ENCODE measurements around a stretch of chr2.

DNA sequence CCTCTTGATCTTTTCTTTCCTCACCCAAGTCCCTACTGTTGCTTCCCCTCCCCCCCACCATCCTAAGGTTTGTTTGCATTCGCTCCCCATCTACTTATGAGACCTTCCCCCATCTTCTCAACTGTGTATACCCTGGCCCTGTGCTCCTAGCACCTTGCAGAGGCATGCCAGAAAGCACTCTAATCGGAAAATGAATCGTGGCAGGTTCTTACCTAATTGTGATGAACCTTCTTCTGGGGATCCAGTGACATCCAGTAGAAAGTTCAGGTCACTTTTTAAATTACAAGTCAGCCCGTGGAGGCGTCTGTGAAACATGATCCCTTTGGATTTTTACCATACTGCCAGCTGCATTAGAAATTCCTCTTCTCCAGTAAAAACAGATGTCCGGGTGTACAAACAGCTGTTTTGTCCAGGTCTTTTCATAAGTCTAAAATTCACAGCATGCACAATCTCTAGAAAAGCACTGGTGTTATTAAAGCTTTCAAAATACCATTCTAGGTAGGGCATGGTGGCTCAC lies 795 bp upstream of the ATL2 start:
- RAMPAGE, long total RNA, result no peak
- RRBS, result no CpG with 5 or more reads among the region's 6 CpGs

GRCh38 chr2:38406400-38407620 lies 29.7 kb upstream of the ATL2 start:
- RAMPAGE, long total RNA, result no peak
- RRBS, result no CpG with 5 or more reads among the region's 13 CpGs

GRCh38 chr2:38443242-38443733 lies 66.2 kb upstream of the ATL2 start:
- RAMPAGE, long total RNA, result no peak
- RRBS, result no CpG with 5 or more reads among the region's 5 CpGs

- RAMPAGE, long total RNA, result no peak
- RRBS, result no CpG with 5 or more reads among the region's 3 CpGs
These were observed 94.1 kb downstream of the HNRNPLL start for GRCh38 chr2:38508674-38508969.

DNA sequence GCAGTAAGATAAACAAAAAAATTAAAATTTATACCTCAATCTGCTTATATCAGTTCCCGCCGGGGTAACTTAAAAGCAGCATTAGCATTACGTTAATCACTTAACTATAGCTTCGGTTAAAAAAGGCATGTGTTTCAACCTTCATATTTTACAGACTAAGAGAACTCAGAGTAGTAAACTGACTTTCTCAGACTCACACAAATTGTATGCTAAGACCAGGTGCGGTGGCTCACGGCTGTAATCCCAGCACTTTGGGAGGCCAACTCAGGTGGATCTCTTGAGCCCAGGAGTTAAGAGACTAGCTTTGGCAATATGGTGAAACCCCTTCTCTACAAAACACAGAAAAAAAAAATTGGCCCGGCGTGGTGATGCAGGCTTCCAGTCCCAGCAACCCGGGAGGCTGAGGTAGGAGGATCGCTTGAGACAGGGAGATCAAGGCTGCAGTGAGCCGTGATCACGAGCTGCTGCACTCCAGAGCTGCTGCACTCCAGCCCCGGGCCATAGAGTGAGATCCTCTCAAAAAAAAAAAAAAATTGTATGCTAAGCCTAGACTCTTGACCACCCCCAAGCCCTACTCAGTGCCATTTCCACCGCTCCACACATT lies 2.4 kb downstream of the HNRNPLL start:
- RAMPAGE, long total RNA, result no peak
- RRBS, result no CpG with 5 or more reads among the region's 14 CpGs

- RAMPAGE, long total RNA, result no peak
- RRBS, result no CpG with 5 or more reads among the region's 5 CpGs
These were observed 16.8 kb downstream of the GALM start for GRCh38 chr2:38682765-38682978.

- RAMPAGE, long total RNA, result no peak
- RRBS, result no CpG with 5 or more reads among the region's 6 CpGs
These were observed 27.0 kb downstream of the GALM start for GRCh38 chr2:38692911-38693321.

DNA sequence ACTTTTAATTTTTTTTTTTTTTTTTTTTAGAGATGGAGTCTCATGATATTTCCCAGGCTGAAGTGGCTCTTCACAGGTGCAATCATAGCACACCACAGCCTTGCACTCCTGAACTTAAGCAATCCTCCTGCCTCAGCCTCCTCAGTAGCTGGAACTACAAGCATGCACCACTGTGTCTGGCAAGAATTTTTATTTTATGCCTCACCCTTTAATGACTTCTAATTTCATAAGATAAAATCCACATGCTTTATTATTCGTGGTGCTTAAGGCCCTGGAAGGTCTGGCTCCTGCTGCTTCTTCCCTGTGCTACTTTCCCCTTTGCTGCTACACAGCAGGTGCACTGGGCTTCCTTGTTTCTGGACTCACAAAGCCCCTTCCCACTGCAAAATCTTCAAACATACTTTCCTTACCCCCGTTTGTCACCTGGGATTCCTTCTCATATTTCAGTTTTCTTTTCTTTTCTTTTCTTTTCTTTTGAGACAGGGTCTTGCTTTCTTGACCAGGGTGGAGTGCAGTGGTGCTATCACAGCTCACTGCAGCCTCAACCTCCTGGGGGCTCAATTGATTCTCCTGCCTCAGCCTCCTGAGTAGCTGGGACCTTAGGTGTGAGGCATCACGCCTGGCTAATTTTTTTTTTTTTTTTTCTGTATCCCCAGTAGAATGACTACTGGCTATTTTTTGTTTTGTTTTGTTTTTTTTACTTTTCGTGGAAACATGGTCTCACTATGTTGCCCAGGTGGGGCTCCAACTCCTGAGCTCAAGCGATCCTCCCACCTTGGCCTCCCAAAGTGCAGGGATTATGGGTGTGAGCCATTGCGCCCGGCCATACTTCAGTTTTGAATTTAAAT lies 22.9 kb downstream of the DHX57 start:
- RAMPAGE, long total RNA, result no peak
- RRBS, result no CpG with 5 or more reads among the region's 7 CpGs

- RAMPAGE, long total RNA, result no peak
- RRBS, result no CpG with 5 or more reads among the region's 2 CpGs
These were observed 27.8 kb upstream of the MAP4K3 start for GRCh38 chr2:39464773-39465409.

DNA sequence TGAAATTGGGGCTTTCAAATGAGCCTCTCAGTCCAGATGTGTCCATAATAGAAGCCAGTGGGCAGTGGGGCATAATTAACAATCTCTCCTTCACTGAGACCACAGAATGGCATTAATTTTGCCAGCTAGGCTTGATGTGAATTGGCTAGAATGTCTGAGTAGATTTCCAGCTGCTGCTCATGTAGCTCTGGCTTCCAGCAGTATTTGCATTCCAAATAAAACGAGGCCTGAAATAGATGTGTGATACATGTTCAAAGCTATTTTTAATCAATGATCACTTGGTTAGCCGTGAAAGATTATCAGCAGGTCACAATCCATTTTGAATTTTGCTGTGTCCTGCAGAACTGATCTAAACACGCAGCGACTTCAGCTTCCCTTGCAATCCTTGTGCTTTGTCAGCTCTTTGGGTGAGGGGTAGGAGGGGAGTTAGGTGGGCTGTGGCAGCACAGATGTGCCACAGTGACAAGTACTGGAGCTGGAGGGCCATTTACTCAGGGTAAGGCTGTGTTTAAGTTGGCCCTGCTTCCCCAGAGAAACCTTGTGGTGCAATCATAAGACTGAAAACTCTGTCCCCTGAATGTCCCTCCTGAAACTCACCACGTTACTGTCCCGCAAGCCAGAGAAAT lies 56.9 kb upstream of the TMEM178A start:
- RAMPAGE, long total RNA, result no peak
- RRBS, result no CpG with 5 or more reads among the region's 6 CpGs

- RAMPAGE, long total RNA, result no peak
- RRBS, result 7% methylated on average over 3 of the region's 42 CpGs
These were observed 580 bp upstream of the TMEM178A start for GRCh38 chr2:39664899-39665774.

DNA sequence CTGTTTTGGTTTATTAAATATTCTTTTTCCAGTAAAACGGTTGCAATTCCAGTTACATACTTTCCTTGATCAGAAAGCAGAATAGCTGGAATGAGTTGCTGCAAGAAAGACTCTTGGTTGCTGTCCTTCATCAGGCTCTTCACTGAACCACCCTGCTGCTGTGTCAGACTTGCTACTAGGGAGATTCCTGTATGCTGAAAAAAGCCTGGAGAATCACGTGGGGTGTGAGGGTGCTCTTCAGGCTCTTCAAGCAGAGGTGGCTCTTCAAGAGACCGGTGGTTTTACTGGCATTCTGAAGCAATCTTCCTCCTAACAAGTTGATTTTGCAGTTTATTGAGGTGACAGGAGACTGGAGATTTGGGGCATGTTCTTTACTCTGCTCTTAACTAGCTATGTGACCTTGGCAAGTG lies 14.0 kb downstream of the TMEM178A start:
- RAMPAGE, long total RNA, result no peak
- RRBS, result no CpG with 5 or more reads among the region's 3 CpGs

DNA sequence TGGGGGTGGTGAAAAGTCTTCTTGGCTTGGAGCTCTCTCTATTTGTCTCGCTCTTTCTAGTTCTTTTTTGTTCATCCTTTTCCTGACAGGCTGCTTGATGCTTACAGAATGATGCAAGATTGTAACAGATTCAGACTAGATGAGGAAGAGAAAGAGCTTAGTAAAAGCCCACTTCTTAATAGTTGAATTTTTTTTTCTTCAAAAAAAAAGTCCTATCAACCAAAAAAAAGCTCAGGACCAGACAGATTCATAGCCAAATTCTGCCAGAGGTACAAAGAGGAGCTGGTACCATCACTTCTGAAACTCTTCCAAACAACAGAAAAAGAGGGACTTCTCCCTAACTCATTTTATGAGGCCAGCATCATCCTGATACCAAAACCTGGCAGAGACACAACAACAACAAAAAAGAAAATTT lies 231.2 kb downstream of the SLC8A1 start:
- RAMPAGE, long total RNA, result no peak
- RRBS, result no CpG with 5 or more reads among the region's 1 CpG

DNA sequence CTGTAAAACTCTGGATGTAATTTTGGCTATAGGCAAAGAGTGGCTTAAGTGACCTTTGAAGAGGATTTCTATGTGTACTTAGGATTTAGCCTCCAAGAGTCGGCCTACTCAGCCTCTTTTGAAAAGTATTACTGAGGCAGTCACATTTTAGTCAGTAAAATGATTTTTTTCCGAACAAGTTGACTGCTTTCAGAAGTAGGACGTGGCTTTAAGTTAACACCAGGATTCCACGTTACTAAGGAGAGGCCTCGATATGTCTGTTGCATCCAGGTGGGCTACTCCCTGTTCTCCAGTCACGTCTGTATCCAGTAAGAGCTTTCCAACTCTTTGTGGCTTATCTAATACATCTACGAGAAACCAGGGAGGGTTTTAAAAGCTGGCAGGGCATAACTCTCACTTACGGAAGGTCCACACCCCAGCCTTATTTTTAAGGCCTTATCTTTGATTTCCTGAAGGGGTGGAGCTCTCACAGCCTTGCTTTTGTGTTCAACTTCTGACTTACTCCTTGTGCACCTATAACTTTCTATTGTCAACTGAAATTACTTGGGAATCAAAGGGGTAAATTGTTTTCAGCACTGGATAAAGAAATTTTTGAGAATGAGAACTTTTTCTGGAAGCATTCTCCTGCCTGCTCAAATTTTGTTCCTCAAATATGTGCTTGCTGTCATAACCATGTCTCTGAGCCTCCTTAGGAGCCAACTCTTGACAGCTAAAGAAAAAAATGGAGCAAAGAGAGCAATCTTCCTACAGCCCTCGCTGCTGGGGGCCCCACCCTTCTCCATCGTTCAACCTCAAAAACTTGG lies 99.1 kb downstream of the SLC8A1 start:
- RAMPAGE, long total RNA, result no peak
- RRBS, result no CpG with 5 or more reads among the region's 10 CpGs

DNA sequence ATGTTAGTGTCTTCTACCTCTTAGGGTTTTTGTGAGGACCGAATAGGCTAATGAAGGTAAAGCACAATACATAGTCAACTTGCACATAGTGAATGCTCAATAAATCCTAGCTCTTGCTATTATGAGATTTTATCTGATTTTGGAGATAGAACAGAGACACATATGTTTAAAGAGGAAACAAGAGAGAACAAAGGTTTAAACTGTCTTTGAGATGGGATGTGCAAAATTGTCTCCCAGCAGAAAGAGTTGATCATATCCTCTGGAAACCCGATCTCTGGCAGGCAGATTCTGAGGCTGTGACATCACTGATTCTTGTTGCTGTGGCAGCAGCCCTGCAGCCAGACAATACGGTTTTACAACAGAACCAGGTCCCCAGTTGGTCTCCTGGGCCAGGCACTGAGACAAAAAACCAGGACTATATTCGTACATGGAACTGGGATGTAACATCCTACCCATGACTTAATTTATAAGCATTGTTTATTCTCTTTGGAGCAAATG lies 80.3 kb downstream of the SLC8A1 start:
- RAMPAGE, long total RNA, result no peak
- RRBS, result no CpG with 5 or more reads among the region's 4 CpGs

GRCh38 chr2:40429127-40430199 lies 22.4 kb downstream of the SLC8A1 start:
- RAMPAGE, long total RNA, result no peak
- RRBS, result no CpG with 5 or more reads among the region's 12 CpGs

DNA sequence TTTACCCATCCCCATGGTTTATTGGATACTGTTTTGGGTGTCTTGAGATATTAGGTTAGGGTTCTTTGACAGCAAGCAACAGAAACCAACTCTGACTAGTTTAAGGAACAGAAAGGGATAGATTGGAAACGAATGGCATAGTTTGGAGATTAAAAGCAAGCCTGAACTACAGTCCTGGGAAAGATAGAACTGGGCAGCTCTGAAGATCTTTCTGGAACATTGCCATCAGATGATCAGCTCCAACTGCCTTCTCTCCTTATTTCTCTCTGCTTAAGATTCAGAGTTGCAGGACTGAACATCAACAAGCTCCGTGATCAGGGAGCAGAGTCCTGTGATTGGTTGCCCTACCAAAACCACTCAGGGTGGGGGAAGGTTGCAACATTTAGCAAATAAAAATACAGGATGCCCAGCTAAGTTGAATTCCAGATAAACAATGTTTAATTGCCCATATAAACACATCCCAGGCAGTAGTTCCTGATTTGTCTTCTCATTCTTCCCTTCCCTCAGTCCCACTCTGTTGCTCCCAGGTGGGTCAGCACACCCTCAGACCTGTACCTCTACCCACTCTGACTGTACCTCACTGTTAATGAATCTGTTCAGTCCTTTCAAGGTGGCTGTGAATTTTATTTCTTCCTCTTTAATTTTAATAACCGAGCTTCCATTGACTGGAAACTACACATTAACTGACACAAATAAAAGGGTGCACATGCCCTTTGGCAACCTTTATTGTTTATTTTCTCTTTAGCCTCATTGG lies 167.3 kb upstream of the PKDCC start:
- RAMPAGE, long total RNA, result no peak
- RRBS, result no CpG with 5 or more reads among the region's 3 CpGs

DNA sequence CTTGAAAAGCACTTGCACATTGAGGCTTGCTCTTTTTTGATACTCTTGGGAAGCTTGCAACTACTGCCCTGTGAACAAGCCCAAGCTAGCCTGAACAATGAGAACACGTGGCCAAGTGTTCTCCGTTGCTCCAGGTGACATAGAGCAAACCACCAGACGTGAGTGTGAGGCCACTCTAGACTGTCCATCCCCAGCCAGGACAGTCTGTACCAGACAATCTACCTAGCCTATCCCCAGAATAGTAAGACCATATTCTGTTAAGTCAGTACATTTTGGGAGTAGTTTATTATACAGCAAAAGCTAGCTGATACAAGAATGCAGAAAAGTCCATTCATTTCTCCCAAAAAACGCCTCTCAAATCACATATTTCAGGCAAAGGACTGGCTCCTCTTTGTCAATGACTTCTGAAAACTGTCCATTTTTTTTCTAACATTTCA lies 142.1 kb upstream of the PKDCC start:
- RAMPAGE, long total RNA, result no peak
- RRBS, result no CpG with 5 or more reads among the region's 4 CpGs

GRCh38 chr2:41940421-41941163 lies 107.2 kb upstream of the PKDCC start:
- RAMPAGE, long total RNA, result no peak
- RRBS, result 26% methylated on average over 1 of the region's 12 CpGs

GRCh38 chr2:42024906-42025784 lies 22.7 kb upstream of the PKDCC start:
- RAMPAGE, long total RNA, result no peak
- RRBS, result no CpG with 5 or more reads among the region's 8 CpGs